Bile duct (tissue), 1 donor: ENCODE measurements around a stretch of chr21.

GRCh38 chr21:45175447-45176553 lies 101.4 kb downstream of the ADARB1 start:
- PRO-cap = no peak

DNA sequence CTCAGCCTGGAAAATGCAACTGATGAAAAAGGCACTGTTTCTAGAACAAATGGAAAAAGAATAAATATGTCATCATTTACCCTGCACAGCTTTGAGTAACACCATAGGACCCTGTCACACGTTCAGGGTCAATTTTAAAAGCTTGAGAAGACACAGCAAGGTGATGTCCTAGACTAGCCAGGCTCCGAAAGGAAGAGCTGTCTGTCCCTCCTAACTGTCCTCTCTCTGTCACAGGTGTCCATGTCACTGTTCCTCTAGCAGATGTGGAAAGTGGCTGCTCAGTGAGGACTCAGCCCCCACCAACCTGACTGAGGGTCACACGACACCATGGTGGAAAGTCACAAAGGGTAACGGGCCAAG lies 23.7 kb downstream of the POFUT2 start:
- PRO-cap = no peak

DNA sequence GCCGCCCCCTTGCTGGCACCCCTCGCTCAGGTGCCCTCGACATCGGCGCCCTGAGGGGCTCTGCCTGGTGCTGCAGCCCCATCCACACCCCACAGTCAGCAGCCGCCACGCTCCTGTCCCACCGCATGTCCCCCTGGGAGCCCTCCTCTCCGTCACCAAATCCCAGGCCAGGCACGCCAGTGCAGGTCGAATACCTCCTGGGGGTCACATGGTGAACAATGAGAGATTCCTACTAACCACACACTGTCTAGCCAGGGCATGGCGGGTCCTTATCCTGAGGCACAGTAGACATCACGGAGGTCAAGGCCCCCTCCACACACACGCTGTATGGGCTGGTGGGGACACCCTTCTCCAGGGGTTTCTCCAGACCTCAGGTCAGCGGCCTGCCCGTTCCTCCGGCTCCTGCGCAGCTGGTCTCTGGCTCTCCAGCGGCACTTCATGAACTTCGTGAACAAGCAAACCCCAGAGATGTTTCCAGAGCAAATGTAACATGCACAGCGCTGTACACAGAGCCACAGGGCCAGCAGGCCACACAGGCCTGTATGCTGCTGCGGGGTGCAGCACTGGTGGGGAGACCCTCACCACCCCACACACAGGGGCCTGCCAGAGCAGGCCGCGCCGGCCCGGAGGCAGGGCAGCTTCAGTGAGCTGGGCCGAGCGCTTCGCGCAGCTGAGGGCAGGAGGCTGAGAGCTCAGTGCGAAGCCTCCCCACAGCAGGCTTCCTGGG lies 21.7 kb downstream of the POFUT2 start:
- PRO-cap = no peak

- PRO-cap = no peak
Measured at GRCh38 chr21:45266512-45267036, 21.1 kb downstream of the POFUT2 start.

DNA sequence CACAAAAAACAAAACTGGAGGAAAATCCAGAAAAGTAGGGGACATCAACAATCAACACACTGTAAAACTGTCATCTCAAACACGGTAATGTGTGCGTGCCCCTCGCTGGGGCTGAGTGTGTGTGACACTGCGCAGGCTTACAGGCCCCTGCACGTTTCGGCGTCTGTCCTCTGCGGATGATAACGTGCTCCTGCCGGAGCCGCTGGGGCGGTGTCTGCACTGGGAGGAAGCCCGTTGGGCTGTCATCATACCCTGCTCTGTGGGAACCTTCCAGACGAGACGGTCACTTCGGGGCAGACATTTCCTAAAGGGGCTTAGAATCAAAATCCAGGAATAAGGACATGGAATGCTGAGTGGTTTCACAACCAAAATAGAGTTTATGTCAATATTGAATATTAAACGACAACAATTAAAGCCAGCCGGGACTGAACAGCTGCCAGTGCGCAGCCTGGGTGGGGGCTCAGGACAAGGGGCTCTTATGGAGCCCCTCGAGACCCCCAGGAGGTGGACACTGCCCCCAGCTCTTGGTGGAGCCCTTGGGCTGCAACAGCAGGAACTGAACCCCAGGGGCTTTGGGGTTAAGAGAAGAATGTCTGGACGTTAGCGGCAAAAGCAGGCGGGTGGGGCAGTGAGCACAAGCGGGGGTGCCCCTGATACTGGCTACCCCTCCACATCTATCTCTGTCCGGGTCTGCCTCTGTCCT lies 11.9 kb upstream of the POFUT2 start:
- PRO-cap = no peak

DNA sequence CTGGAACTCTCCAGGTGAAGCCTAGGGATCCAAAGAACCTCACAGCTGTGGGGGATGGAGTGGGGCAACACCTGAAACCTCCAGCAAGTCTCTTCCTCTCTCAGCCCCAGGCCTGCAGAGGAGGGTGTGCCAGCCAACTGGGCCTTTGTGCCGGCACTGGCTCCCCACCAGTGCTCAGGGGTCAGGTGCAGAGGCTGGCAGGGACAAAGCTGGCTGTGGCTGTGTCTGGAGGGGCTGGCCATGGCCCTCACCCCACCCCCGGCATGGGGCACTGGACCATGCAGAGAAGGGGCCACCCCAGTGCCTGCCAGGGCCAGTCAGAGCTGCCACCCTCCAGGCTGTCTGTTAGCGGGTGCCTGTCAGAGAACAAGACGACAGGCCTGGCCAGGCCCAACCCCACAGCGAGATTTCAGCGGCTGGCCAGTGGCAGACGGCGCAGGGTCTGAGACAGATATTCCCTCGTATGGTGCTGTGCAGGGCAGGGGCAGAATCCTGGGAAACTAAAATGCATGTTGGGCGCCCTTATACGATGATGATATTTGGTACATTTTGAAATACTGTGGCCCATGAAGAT lies 3.9 kb downstream of the COL18A1 start:
- PRO-cap = no peak

- PRO-cap = no peak
Measured at GRCh38 chr21:45430216-45430858, 25.4 kb downstream of the COL18A1 start.

DNA sequence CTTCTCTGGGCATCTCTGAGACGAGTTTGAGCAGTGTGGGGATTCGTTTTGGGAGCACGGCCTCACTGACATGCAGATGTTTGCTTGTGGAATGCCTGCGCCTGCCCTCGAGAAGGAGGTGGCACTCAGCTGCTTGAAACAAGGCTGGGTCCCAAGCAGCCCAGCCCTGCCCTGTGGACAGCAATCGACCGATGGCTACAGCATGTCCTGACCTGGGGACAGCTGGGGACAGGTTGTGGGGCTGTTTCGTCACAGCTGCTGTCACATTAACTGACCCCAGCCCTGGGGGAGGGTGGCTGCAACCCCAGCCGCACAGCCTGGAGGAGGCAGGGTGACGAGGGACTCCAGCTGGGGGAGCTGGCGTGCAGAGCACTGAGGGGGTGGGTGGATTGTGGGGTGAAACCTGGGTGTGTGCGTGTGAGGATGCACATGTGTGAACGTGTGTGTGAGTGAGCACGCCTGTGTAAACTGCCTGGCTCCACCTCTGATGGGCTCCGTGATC lies 49.2 kb downstream of the COL18A1 start:
- PRO-cap = no peak

DNA sequence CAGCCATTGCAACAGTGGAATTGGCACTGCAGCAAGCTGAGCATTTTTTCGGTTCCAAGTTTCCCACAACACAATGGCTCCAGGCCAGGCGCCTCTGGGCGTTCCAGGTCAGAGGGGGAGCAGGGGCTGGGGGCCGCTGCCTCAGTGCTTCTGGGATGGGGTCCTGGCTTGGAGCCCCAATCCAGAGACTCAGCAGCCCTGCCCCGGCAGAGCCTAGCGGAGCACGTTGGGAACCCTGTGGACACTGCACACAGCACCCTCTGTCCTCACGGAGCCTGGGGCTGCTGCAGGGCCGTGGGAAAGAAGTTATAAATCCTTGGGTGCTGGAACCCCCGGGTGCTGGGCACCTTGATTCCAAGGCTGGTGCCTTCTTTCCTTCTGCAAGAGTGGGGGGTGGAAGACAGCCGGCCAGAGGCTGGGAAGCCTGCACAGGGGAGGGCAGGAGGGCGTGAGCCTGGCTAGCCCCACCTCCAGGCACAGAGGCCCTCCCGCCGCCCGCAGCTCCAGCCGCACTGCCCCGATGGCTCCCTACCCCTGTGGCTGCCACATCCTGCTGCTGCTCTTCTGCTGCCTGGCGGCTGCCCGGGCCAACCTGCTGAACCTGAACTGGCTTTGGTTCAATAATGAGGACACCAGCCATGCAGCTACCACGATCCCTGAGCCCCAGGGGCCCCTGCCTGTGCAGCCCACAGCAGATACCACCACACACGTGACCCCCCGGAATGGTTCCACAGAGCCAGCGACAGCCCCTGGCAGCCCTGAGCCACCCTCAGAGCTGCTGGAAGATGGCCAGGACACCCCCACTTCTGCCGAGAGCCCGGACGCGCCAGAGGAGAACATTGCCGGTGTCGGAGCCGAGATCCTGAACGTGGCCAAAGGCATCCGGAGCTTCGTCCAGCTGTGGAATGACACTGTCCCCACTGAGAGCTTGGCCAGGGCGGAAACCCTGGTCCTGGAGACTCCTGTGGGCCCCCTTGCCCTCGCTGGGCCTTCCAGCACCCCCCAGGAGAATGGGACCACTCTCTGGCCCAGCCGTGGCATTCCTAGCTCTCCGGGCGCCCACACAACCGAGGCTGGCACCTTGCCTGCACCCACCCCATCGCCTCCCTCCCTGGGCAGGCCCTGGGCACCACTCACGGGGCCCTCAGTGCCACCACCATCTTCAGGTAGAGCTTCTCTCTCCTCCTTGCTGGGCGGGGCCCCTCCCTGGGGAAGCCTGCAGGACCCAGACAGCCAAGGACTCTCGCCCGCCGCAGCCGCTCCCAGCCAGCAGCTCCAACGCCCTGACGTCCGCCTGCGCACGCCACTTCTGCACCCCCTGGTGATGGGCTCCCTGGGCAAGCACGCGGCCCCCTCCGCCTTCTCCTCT lies 50.5 kb downstream of the COL18A1 start:
- PRO-cap = bidirectional peak, plus-strand start at position 512 of the sequence, minus-strand start at position 243 of the sequence

DNA sequence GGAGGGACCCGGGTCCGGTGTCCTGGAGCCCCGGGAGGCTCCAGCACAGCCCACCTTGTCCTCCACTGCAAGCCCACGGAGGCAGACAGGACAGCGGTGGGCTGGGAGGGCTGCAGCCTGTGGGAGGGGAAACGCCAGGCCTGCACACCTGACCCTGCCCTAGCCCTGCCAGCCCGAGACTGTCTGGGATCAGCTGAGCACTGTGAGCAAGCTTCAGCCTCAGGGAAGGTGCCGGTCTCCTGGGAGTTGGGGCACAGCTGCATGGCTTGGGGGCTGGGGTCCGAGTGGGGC lies 53.6 kb downstream of the COL18A1 start:
- PRO-cap = no peak

DNA sequence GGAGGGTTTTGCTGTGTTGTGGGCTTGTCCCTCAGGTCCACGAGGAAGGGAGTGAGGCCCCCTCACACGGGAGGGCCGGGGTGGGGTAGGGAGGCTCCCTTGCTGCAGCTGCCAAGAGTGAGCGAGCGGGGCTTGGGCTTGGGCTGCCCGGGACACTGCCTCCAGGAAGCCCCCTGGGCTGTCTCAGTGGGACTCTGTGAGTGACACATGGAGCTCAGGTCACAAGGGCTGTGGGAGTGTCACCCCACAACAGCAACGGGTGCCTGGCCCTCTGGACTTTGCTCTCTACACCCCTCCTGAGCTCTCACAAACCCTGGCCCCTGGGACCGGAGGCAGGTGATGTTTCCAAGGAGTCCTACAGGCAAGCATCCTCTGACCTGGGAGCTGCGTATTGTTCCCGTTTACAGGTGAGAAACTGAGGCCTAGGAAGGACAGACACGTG lies 54.7 kb downstream of the COL18A1 start:
- PRO-cap = no peak

GRCh38 chr21:45465071-45465612 lies 60.2 kb downstream of the COL18A1 start:
- PRO-cap = no peak

GRCh38 chr21:45487238-45487933 lies 54.9 kb downstream of the SLC19A1 start:
- PRO-cap = no peak

- PRO-cap = no peak
Measured at GRCh38 chr21:45488533-45488868, 53.7 kb downstream of the SLC19A1 start.

- PRO-cap = no peak
Measured at GRCh38 chr21:45490969-45491501, 51.2 kb downstream of the SLC19A1 start.

DNA sequence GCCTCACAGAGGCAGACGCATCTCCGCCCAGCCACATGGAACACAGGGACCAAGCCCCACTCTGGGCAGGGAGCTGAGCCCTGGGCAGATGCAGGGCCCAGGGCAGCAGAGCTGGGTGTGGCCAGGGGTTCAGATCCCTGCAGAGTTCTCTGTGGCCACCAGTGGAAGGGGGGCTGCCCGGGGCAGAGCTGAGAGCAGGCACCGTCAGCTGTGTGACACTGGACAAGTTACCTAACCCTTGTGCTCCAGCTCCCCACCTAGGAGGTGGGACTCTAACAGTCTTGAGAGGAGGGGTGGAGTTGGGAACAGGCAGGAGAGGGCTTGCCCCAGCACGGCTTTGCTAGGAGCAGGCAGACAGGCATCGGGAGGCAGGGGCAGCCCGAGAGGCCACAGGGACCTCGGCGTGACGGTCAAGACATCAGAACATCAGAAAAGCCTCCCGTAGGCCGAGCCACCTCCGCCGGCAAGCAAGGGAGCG lies 50.4 kb downstream of the SLC19A1 start:
- PRO-cap = no peak

- PRO-cap = unidirectional peak, plus-strand start at chr21:45541920
Measured at GRCh38 chr21:45541400-45542247, 616 bp downstream of the SLC19A1 start.

- PRO-cap = bidirectional peak, plus-strand start at chr21:45551553, minus-strand start at chr21:45551476
Measured at GRCh38 chr21:45551341-45551783, 9.1 kb upstream of the SLC19A1 start.

GRCh38 chr21:45639974-45640513 lies 3.5 kb upstream of the PCBP3 start:
- PRO-cap = no peak

DNA sequence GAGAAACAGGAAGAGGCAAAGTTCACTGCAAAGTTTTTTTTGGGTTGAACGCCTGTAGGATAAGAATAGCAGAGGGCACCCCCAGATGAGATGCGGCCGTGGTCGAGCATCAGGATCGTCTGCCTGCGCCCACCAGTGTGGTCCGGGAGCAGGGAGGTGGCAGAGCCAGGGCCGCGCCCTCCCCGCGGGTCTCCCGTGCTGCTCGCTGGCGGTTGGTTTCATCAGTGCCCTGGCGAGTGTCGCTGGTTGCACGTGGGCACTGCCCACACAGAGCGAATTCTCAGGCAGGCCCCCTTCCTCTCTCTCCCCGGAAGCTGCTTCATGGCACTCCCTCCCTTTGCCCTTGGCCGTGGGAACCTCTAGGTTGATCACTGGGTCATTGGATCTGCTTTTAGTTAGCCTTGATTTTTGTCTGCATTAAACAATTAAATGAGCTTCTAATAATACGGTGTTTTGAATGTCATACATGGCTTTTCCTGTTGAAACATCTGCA lies 120.0 kb downstream of the PCBP3 start:
- PRO-cap = no peak